Lower leg skin (tissue), 2 donors: Measurements from ENCODE around the gene KDM3A.

- PRO-cap: no peak
- RAMPAGE, long total RNA, 2 experiments: no peak in any of the 2 experiments
Measured at GRCh38 chr2:85318113-85318677, 9.6 kb downstream of the TGOLN2 start.

- PRO-cap: no peak
- RAMPAGE, long total RNA, 2 experiments: no peak in any of the 2 experiments
Measured at GRCh38 chr2:85319451-85320220, 8.2 kb downstream of the TGOLN2 start.

DNA sequence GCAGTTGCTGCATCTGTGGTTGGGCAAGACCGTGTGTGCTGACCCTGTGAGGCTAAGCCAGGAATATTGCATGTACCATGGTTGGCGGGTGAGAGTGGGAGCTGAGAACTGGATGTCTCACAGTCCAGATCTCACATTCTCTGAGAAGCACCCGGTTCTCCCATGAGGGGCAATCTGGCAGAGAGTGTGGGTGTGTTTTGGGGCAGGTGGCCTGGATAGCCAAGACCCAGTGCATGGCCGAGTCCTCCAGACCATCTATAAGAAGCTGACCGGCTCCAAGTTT lies 16.6 kb downstream of the ELMOD3 start:
- PRO-cap: no peak
- RAMPAGE, long total RNA, 2 experiments: no peak in any of the 2 experiments

DNA sequence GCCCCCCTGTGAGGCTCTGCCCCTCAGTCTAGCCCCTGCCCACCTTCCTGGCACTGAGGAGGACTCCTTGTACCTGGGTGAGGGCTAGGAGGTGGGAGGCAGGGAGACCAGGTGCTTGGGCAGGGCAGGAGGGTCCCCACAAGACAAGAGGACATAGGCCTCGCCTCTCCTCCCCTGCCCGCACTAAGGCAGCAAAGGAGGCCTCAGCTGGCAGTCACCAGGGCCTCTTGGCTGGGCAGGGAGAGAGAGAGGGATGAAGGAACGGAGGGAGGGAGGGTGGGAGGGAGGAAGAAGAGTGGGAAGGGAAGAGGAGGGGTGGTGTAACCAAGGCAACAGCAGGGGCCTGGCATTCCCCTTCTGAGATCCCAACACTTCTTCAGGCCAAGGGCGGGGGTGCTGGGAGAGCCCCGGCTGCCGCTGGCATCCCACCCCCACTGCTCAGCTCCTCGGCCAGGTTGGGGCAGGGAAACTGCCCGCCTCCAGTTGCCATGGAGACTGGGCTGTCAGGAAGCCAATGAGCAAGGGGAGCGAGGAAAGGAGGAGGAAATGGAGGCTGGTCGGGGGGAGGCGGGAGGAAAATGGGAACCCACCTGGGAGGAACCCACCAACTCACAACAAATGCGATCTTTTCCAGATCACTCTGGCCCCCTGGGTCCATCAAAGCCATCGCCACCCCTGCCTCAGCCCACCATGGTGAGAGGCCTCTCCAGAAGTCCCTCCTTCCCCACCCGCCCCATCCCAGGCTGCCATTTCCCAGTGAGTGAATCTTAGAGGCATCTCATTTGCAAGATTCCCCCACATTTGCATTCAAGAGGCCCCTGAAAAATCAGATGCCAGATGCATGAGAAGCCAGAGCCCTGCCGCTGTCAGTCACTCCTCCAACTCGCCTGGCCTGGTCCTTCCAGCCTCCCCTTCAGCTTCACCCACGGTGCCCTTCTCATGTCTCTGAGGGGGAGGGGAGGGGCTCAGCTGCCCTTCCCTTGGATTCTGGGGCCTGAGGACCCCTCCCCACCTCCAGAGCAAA lies 12.4 kb downstream of the SH2D6 start:
- PRO-cap: no peak
- RAMPAGE, long total RNA, 2 experiments: no peak in any of the 2 experiments

DNA sequence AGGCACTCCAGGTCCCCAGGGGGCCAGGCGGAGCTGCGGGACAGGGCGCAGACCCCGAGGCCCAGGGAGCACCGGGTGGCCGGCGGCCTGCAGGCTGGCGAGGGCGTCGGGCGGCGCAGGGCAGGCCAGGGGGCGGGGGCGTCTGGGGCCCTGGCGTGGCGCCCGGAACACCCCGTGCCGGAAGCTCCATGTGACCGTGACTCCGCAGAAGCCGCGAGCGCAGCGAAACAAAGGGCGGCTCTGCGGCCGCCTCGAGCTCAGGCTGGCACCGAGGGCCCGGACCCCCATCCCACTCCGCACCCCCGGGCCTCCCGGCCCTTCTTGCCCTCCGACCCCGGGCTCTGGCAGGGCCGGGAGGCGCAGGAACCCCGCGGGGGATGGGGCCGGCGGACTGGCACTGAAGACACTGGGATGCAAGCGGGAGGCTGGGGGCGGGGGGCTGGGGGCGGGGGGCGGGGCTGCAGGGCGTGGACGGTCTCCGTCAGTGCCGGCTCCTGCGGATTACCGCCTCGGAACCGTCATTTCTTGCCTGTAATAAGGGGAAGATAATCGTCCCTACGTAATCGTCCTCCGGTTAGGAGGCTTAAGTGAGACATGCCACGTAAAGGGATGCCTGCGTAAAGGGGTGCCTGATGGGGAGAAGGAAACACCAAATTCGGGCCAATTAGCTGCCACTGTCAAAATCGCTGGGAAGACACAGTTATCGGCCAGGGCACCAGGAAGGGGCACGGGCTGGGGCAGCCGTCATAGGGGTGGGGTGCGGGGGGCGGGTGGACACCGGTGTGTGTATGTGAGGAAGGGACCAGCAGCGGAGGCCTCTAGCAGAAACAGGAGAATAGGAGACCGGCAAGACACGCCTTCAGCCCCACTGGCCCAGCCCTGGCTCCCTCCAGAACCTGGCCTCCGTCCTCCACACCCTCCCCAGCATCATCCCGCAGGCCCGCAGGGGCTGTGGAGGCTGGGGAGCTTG lies 19.3 kb downstream of the SH2D6 start:
- PRO-cap: bidirectional peak, plus-strand start at position 207 of the sequence, minus-strand start at position 112 of the sequence; bidirectional peak, plus-strand start at position 824 of the sequence, minus-strand start at position 408 of the sequence
- RAMPAGE, long total RNA, 2 experiments: no peak in any of the 2 experiments

DNA sequence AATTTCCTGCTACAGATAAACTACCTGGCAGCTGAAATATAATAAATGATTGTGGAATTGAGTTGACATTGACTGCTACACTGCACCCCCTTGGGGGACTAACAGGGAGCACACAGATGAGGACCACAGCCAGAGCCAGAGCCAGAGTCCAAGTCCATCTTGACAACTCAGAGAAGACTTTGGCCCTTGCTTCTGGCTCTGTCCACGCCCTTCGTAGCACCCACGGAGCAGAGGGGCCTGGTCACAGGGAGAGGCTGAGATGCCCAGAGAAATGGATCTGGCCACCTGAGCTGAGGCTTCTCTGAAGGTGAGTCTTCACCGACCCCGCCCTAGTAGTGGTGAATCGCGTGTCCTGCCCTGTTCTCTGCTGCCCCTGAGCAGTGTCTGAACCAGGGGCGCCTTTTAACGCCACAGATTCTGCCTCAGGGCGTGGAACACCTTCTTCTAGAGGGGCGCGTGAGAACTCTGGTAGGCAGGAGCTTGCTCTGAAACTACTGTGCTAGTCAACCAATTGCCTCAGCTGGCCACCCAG lies 35.7 kb upstream of the MAT2A start:
- PRO-cap: no peak
- RAMPAGE, long total RNA, 2 experiments: no peak in any of the 2 experiments

- PRO-cap: no peak
- RAMPAGE, long total RNA, 2 experiments: no peak in any of the 2 experiments
Measured at GRCh38 chr2:85589161-85589600, 5.0 kb downstream of the VAMP5 start.

DNA sequence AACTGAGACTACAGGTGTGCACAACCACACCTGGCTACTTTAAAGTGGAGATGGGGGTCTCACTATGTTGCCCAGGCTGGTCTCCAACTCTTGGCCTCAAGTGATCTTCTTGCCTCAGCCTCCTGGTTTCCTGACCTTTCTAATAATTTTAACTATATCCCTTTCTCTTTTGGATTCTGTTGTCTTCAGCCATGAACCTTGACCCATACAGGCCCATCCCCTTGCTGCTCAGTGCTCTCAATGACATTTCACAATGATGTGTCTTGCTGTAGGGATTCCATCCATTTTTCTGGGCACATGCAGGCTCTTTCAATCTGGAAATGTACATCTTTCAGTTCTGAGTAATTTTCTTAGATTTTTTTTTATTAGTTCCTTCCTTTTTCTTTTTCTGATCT lies 29.8 kb downstream of the GNLY start:
- PRO-cap: no peak
- RAMPAGE, long total RNA, 2 experiments: no peak in any of the 2 experiments

- PRO-cap: unidirectional peak, plus-strand start at chr2:85753201
- RAMPAGE, long total RNA, 2 experiments: no peak in any of the 2 experiments
Measured at GRCh38 chr2:85753053-85753289, 820 bp upstream of the ATOH8 start.

DNA sequence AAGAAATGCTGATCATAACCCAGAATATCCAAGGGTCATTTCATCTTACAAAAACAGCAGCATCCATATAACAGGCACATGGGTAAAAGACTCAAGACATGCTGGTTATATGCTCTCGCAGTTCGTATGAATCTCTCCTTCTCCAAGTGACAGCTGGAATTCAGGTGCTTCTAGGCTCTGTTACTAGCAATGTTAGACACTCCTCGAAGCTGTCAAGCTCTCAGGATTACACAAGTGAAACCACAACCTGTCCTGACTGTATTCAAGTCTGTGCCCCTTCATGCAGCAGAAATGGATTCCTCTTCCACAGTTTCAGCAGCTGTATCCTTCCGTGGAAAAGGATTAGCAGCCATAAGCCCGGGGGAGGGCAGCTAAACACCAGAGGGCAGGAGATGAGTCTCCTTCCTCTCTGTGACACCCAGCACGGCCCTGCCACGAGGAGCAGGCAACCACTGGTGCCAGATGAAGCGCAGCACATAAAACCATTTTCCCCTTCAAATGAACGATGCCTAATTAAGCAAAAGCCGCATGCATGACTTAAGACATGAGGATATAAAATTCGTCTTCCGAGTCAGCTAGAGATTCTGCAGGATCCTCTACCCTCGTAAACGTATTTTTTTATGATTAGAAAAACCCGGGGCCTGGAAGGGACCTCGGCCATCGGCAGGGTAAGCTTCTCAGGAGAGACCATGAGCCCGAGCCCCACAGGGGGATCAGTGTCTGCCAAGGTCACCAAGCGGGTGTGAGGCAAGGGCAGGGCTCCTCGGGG lies 1.2 kb downstream of the ST3GAL5 start:
- PRO-cap: unidirectional peak, plus-strand start at position 452 of the sequence
- RAMPAGE, long total RNA, 2 experiments: no peak in any of the 2 experiments

- PRO-cap: no peak
- RAMPAGE, long total RNA, 2 experiments: no peak in any of the 2 experiments
Measured at GRCh38 chr2:85912039-85912652, 23.4 kb upstream of the ST3GAL5 start.

DNA sequence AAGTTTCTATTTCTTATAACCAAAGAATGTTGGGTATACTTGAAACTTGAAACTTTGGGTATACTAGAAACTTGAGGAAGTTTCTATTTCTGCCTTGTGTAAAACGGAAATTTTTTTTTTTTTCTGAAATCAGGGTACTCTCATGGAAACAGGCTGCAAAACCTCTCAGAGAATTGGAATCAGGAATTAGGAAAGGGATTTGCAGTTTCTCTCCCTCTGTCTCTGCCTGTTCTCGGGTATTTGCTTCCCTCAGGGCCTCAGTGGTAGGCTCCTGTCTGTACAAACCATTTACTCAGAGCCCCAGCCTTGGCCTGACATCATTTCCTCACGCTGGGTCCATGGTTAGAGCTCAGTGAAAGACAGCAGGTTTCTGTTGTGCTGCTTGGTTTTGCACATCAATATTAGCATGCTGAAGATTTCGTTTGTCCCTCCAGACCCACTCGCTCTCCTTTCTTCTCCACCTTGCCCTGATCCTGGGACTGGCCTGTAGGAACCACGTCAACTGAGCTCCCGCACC lies 106.5 kb downstream of the POLR1A start:
- PRO-cap: no peak
- RAMPAGE, long total RNA, 2 experiments: no peak in any of the 2 experiments

DNA sequence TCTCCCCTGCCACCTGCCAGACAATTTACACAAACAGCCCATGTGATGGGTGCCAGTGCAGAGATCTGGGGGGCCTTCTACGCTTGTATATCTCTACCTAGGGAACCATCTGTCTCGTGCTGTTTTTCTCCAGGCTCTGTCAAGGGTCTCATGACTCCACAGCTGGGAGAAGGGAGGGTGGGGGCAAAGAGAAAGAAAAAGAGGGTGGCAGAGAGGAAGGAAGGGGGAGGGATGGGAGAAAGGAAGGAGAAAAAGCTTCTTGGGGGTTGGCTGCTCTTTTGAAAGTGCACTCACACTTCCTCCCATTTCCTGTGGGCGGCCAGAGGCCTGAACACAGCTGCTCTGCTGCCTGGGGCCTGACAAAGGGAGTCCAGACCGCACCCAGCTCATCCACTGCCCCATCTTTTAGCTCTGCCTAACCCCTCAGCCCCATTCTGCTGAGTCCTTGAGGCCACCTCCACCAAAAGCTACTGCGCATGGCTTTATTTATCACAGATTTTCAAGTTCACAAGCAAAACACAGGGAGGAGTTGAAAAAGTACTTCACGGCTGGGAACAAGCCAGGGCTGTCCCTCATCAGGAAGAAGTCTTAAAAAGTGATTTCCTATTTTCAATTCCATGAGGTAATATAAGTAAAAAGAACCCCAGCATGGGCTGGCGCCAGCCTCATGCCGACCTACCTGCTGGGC lies 69.2 kb downstream of the POLR1A start:
- PRO-cap: bidirectional peak, plus-strand start at position 359 of the sequence, minus-strand start at position 141 of the sequence
- RAMPAGE, long total RNA, 2 experiments: no peak in any of the 2 experiments

- PRO-cap: no peak
- RAMPAGE, long total RNA, 2 experiments: no peak in any of the 2 experiments
Measured at GRCh38 chr2:86038177-86039251, 67.2 kb downstream of the POLR1A start.

DNA sequence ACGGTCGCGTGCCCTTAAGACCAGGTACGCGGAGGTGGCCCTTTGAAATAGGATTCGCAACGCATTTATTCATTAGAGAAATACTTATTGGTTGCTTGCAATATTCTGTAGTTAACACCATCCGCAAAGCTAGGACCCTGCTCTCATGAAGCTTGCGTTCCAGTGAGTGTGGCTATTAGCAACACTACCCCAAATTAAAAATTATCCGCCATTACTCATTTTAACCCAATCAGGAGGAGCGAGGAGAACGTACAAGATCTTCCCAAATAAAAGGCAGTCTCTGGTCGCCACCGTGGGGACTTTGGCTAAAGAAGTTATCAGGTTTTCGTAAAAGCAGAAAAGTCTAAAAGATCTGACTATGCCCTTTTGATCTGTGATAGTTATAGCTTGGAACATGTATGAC lies 432 bp downstream of the PTCD3 start:
- PRO-cap: no peak
- RAMPAGE, long total RNA, 2 experiments: no peak in any of the 2 experiments

- PRO-cap: no peak
- RAMPAGE, long total RNA, 2 experiments: no peak in any of the 2 experiments
Measured at GRCh38 chr2:86290802-86291000, 46.7 kb downstream of the REEP1 start.

- PRO-cap: bidirectional peak, plus-strand start at chr2:86441371, minus-strand start at chr2:86441180
- RAMPAGE, long total RNA, 2 experiments: start-site peak on the plus strand in 2 of 2 experiments, at chr2:86441345-86441470 at its widest, 117 to 978 reads per replicate
Measured at GRCh38 chr2:86441273-86441725, at the start of gene KDM3A. Gene KDM3A, plus strand, starts transcription at chr2:86441371.

- PRO-cap: no peak
- RAMPAGE, long total RNA, 2 experiments: no peak in any of the 2 experiments
Measured at GRCh38 chr2:86482434-86482926, 41.3 kb downstream of the KDM3A start.

- PRO-cap: no peak
- RAMPAGE, long total RNA, 2 experiments: no peak in any of the 2 experiments
Measured at GRCh38 chr2:86521845-86523091, 41.0 kb downstream of the CHMP3 start.

GRCh38 chr2:86548629-86549236 lies 14.5 kb downstream of the CHMP3 start:
- PRO-cap: no peak
- RAMPAGE, long total RNA, 2 experiments: start-site peak on the minus strand in 1 of 2 experiments, at chr2:86548858-86548992 at its widest, 10 reads per replicate